ENCODE measurements around a stretch of chr1.

GRCh38 chr1:8407777-8408694 is 90.1 kb downstream of the SLC45A1 start:
- RRBS, 2 experiments: no CpG with 5 or more reads among the region's 10 CpGs

GRCh38 chr1:8422298-8423263 is 104.7 kb downstream of the SLC45A1 start:
- RRBS, 2 experiments: 4 to 5% methylated on average over 1 of the region's 18 CpGs

DNA sequence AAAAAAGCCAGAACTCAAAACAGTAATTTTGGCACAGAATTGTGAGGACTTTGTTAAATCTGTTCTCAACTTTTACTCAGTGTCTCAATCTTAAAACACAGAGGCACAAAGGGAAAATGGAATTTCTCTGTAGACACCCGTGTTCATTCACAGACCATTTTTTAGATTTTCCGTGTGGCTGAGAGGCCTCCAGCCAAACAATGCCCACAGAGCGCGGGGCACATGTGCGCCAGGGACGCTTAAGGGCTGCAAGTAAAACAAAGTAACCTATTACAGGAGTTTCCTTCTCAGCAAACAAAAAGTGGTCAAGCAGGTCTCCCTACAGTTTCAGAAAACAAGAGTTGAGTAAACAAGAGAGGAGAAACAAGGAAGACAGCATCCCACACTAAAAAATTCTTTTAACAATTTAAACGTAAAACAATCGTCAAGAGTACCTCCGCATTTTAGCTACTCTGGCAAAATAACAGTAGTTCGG is 115.3 kb downstream of the RERE start:
- RRBS, 2 experiments: no CpG with 5 or more reads among the region's 10 CpGs

DNA sequence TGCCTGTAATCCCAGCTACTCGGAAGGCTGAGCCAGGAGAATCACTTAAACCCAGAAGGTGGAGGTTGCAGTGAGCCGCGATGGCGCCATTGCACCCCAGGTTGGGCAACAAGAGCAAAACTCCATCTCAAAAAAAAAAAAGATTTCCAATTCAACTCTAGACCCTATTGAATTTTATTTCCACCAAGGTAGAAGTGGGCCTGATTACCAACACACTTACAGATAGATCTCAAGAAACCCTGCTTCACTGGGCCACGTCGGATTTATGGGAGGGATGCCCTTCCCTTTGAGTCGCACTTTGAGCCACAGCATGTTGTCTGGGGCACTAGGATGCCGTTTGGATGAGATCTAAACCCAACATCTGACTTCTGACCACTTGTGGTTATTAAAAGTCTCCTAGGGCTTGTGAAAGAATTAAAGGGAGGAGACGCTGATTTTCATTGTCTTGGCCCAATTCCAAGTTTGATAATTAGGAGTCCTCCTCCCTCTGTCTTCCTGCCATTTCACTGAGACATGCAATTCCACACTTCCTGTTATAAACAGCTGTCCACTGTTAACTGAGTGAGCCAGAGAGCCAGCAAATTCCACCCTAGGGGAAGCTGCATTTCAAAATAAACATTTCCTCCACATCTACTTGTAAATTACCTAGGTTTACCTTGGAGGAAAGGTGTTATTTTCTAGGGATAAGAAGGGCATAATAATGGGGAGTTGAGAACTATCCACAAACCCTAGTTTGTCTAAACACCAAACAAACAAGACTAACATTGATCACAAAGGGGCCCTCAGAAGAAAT is 5.2 kb upstream of the RERE start:
- RRBS, 2 experiments: no CpG with 5 or more reads among the region's 9 CpGs

- RRBS, 2 experiments: no CpG with 5 or more reads among the region's 13 CpGs
Observed at GRCh38 chr1:8848693-8849244, 29.7 kb downstream of the ENO1 start.

DNA sequence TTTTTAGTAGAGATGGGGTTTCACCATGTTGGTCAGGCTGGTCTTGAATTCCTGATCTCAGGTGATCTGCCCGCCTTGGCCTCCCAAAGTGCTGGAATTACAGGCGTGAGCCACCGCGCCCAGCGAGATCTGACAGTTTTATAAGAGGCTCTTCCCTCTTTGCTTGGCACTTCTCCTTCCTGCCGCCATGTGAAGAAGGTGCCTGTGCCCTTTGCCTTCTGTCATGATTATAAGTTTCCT is 22.5 kb downstream of the ENO1 start:
- RRBS, 2 experiments: no CpG with 5 or more reads among the region's 6 CpGs

- RRBS, 2 experiments: no CpG with 5 or more reads among the region's 4 CpGs
Observed at GRCh38 chr1:8867893-8868394, 10.5 kb downstream of the ENO1 start.

DNA sequence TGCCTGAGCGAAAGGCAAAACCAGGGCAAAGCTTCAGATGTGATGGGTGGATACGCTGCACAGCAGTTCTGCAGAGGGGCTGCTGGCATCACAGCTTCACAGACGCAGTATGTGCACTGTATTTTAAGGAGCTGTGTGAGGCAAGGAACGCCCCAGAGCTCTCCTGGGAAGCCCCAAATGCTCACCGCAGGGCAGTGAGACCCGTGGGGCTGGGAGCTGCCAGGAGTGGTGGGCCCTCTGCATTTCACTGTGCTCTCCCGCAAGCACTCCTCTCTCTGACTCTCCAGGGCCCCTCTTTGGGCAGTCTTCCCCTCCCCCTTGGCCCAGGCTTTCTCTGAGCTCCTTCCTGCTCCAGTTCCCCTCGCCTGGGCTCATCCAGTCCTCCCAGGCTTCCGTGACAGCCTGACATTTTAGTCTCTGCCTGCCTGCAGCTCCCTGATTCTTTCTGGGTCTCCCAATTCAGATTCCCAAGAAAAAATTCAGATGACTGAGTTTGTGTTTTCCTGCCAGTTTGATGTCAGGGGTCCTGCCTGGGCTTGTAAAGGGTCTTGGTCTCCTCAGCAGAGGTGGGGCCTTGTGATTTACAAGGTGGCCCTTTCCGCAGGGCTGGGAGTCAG is 2.2 kb upstream of the CA6 start:
- RRBS, 2 experiments: no CpG with 5 or more reads among the region's 10 CpGs

DNA sequence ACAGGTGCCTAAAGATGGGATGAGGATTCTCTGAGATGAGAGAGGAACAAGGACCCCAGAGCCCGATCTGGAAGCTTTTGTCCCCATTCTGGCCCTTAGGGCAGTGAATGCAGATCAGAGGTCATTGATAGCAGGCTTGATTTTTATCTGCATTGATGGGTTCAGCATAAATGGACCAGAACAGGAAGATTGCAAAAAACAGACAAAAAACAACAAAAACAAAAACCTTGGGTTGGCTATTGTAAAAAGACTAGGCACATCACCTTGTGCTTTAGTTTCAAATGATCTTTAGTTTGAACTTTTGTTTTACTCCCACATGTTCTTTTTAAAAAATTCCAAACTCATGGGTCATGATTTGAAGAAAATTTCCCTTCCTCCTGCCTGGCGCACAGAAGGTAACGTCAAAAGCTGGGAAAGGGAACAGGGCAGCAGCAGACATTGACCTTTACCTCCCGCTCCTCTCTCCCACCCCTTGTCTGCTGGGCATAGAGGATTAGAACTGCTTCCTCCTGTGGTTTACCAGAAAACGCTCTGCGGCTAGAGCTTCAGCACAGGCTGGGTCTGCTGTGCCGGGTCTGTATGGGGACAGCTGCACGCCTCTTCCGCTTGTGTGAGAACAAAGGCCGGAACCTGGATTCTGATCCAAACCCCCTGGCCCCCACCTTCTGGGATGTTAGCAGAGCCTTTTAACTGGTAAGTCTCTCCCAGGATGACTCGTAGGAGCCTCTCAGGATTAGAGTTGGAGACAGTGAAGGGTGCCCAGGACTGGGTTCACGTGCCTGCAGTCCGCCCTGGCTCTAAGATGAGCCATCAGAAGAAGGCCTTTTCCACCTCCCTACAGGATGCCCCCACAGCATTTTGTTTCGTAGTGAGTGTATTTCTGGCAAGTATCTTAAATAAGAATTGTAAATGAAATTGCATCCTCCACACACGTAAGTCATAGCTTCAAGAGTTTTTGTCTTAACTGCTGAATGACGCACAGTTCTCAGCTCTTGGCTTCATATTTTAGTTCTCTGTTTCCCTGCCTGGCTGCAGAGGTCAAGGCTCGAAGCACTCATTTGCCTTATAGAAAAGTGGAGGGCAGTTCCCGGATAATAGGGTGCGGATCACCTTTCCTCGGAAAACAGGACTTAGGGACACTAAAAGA is 5.1 kb downstream of the H6PD start:
- RRBS, 2 experiments: 73 to 79% methylated on average over 4 of the region's 20 CpGs

DNA sequence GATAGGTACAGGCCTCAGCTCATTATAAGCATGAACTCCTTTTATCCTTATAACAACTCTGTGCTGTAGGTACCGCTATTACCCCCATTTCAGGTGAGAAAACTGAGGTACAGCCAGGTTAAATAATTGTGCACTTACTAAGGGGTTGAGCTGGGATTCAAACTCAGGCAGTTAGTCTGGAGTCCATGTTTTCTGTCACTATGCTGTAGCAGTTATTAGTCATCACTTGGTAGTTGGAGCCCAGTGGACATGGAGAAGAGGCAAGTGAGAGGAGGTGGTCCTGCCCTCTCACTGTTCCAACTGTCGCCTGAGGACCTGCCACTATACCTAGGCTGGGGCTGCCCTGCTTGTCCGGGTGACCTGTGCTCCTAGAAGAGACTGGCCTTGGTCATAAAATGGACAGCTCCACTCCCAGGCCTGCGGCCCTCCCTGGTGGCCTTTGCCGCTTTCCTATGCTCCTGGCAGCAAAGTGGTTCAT is 9.7 kb downstream of the H6PD start:
- RRBS, 2 experiments: no CpG with 5 or more reads among the region's 5 CpGs

- RRBS, 2 experiments: no CpG with 5 or more reads among the region's 25 CpGs
Observed at GRCh38 chr1:9266070-9267046, 26.3 kb upstream of the SPSB1 start.

DNA sequence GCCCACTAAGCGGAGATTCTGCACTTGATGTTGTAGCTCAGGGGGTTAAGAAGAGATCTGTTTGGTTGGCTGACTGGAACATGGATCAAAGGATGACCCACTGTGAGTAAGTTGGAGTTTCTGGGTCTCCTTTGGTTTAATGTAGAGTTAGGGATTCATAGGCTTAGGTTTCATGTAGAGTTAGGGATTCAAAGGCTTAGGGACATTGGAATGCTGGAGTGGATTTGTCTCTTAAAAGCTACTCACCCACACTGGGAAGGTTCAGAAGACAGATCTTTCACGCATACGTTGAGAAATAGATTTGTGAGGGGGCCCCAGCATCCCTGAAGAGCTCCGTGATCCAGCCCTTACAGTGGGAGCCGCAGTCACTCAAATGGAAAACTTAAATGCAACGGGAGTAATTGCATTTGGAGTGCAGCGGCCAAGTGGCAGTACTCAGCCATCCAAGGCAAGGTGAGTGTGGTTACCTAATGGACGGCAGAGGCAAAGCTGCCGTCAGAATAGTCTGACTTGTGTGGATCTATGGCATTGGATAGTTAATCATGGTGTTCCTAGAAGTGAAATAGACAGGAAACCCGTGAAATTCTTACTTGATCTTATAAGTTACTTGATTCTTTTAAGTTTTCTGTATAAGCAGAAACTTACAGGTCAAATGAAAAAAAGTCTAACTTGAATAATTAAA is 5.1 kb downstream of the SPSB1 start:
- RRBS, 2 experiments: no CpG with 5 or more reads among the region's 10 CpGs

DNA sequence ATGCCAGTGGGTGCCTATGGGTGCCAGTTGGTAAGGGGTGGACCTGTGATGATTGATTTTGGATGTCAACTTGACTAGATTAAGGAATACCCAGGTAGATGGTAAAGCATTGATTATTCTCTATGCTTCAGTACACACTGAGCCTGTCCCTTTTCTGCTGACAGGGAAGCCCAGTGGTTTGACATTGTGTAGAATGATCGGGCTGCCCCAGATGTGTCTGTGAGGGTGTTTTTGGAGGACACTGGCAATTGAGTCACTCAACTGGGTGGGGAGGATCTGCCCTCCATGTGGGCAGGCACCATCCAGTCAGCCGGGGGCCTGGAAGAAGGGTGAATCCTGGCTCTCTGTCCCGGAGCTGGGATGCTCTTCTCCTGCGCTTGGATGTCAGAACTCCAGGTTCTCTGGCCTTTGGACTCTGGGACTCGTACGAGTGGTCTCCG is 9.5 kb downstream of the SPSB1 start:
- RRBS, 2 experiments: 90 to 93% methylated on average over 5 of the region's 7 CpGs

GRCh38 chr1:9302623-9303490 is 10.2 kb downstream of the SPSB1 start:
- RRBS, 2 experiments: no CpG with 5 or more reads among the region's 10 CpGs

DNA sequence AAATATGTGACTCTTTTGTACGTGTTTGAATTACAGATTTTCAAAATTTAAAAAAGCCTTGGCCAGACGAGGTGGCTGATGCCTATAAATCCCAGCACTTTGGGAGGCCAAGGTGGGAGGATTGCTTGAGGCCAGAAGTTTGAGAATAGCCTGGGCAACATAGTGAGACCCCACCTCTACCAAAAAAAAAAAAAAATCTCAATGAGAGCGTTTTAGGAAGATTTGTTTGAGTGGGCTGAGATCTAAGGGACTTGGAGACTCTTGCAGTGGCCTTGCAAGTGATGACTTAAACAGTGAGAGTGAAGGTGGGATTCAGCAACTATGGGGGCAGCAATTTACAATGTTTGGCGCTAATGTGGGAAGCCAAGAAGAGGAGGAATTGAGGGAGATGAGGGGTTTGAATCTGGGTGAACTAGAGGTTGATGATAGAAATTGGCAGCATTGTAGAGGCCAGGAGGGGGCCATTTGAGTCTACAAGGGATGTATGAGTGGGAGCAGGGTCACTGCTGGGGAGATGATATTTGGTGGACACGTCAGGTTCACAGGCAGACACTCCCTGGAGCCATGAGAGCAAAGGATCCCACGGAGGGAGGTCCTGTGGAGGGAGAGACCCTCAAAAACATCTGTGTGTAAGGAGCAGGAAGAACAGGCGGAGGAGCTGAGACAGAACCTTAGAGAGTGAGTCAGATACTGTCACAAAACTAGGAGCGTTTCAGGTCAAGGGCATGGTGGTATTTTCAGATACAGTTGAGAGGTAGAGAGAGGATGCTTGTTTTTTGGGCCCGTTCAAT is 39.5 kb downstream of the SPSB1 start:
- RRBS, 2 experiments: no CpG with 5 or more reads among the region's 9 CpGs

DNA sequence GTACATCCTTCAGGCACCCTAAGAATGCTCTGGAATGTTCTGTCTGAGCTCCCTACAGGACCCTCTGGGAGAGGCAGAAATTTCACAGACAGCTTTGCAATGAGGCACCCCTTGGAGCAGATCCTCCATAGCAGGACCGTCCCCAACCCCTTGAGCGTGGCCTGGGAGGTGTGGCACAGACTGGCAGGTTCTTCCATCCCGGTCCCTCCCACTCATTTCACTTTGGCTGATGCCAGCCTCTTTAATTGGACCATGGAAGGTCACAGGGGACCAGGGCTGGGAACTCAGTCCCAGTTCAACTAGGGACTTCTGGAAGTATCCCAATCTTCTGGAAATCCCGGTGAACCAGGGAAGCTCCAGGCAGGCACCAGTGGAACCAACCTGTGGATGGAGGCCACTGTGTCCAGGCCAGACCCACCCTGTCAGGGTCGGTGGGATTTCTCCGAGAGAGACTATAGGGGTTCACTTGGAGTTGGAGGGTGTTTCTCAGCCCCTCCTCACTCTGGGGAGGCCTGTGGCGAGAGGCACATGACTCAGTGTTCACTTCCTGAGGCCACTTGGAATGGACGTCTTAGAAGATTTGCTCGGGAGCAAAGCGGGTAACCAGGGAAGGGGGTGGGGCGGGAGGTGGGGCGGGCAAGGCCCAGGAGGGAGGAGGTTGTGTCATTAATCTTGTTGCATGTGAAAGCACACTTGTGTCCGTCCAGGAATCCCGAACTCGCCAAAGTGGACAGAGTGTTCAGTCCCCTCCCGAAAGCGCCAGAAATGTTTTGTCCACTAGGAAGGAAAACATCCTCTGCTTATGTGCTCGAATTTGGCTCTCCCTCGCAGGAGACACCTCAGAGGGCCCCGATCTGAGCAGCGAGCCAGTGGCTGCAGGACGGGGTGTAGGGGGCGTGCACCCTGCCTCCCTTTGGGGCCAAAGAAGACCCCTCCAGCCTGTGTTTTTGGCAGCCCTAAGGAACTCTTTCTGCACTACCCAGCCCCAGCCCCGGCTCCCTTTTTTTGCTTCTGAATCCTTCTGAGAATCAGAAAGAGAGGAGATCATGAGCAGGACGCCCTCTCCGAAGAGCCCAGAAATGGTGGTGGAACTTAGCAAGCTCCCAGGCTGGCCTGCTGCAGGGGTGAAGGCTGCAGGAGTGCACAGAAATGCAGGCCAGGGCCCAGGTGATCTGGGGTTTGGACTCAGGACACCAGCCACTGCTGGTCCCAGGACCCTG is 84.1 kb downstream of the SPSB1 start:
- RRBS, 2 experiments: no CpG with 5 or more reads among the region's 26 CpGs

DNA sequence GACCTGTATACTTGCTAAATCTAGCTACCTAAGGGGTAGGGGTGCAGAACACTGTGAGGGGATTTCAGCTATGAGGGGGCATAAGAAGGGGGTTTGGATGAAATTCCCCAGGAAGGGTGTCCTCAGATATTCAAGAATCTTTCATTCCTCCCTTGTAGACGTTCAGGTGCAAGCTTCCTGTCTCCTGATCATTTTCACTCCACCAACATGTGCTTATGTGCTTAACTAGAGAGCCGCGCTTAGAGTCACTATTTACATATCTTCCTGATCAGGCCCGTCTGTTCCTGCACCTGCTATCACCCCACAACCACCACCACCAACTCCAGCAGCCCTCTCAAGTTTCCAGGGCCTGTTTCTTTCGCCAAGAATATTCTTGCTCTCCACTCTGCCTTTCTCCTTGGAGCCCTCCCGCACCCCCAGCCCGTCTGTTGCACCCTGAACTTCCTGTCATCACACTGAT is 113.4 kb downstream of the SPSB1 start:
- RRBS, 2 experiments: no CpG with 5 or more reads among the region's 7 CpGs

DNA sequence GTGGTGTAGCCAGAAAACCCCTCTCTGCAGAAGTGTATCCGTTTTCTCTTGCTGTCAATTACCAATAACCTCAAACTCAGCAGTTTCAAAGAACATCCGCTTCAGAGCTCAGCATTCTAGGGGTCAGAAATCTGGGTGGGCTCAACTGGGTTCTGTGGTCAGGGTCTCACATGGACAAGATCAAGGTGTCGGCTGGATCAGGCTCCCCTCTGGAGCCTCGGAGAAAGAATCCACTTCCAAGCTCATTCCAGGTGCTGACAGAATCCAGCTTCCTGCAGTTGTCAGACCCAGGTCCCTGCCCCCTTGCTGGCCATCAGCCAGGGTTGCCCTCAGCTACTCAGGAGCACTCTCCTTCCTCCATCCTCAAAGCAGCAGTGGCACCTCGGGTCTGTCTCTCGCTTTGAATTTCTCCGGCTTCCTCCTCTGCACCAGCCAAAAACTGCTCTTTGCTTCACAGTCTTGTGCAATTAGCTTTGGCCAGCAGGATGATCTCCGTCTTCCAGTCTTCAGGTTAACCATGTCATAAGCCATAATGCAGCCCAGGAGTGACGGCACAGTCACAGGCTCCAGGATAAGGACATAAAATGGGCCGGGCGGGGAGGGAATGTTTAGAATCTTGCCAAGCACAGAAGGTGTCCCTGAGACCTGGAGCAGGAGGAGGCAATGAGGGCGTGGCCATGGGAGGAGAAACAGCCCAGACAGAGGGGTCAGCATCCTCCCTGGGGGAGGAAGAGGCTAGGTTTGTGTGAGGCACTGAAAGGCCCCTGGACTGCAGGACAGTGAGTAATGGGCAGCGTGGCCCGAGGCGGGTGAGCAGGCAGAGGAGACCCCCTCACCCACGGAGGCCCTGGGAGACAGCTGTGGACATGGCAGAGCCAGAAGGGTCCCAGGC is 79.4 kb upstream of the SLC25A33 start:
- RRBS, 2 experiments: no CpG with 5 or more reads among the region's 16 CpGs

GRCh38 chr1:9730304-9731126 is 79.0 kb downstream of the PIK3CD start:
- RRBS, 2 experiments: 83 to 90% methylated on average over 3 of the region's 40 CpGs

- RRBS, 2 experiments: no CpG with 5 or more reads among the region's 2 CpGs
Observed at GRCh38 chr1:9833542-9833829, 9.7 kb upstream of the CLSTN1 start.

Measured in NT2/D1 (cell line).